ENCODE measurements around a stretch of chr21.

DNA sequence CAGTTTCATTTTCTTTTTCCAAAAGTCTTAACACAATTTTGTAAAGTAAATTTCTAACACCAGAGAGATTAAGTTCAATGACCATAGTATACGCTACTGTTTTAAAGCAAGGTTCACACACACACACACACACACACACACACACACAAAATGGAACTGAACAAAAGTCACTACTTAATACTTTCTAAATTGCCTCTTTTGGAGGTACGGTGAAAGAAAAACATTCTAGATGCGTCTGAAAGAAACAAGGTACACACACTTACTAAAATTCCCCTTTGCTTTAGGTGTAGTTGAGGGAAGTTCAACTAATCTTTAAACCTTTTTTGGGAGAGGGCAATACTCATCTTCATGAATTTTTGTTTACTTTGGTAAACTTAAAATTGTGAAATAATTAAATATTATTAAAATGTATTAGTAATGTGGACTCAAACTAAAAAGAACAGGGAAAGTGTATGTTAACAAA lies 30.0 kb downstream of the C21orf91 start:
- PRO-cap, result no peak

DNA sequence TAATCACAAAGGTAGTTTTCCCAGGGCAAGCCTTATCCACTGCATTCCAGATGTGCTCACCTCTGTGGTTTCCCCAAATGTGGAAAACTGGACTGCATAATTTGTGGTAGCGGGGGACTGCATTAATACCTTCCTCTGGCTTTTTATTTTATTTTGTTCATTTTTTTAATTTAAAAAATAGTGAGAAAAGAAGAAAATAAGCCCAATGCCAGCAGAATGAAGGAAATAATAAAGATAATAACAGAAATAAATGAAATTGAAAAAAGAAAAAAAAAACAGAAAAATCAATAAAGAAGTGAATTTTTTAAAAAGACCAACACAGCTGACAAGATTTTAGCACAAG lies 941.6 kb upstream of the TMPRSS15 start:
- PRO-cap, result no peak

- PRO-cap, result no peak
Observed at GRCh38 chr21:21200045-21200606, 201.9 kb downstream of the NCAM2 start.

GRCh38 chr21:25421104-25422027 lies 185.9 kb downstream of the MRPL39 start:
- PRO-cap, result no peak

- PRO-cap, result no peak
Observed at GRCh38 chr21:25637758-25638068, 1.3 kb upstream of the JAM2 start.

DNA sequence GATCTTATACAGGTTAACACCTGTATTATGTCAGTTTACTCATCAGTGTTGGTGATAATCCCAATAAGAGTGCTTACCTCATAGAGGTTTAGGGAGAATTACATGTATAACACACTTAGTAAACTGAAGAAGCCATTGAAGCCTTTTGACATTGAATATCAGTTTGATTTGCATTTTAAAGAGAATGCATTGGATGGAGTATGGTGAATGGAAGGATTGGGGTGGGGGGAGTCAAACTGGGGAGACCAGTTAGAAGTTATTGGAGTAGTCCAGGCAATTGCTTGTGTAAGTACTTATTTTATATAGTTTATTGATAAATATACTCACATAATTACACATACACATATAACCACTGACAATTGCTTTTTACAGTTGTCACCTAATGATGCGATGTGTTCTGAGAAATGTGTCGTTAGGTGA lies 6.2 kb downstream of the JAM2 start:
- PRO-cap, result unidirectional peak, plus-strand start at position 183 of the sequence

- PRO-cap, result no peak
Observed at GRCh38 chr21:25790120-25790765, 55.5 kb downstream of the GABPA start.

DNA sequence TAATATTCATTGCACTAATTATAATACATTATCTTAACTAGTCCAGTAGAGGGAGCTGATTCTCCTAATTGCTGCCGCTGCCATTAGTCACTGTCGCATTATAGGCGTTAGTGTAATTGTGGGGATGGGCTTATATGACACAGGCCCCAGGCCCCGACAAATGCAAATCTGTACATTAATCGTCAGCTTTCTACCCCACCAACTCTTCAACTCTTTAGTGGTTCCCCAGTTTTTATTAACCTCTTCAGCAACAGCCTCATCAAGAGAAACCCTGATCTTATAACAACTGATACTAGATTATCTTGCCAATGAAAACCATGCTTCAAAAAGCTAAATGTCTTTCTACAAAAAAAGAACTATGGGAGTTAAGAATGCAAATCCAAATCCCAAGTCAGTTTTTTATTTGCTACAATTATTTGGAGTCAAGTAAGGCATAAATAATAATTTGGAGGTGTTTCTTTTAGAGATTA lies 161.1 kb downstream of the GABPA start:
- PRO-cap, result no peak

DNA sequence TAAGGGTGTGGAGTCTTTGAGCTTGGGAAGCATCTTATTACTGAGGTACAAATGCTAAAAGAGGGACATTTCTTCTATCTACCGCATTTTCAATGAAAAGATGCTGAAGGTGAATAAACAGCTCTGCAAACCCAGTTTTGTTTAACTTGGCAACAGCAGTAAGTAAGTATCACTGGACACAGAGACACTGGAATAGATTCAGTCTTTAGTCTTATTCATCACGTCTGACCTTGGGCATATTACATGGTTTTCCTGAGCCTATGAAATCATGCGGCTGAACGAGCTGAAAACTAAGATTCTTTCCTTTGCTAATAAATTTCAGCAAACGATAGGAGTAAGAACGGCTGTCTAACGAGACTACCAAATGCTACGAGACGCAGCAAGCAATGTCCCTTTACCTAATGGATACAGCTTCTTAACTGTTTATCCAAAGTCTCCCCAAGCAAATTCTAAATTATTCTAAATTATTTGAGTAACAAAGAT lies 207.4 kb downstream of the GABPA start:
- PRO-cap, result no peak

DNA sequence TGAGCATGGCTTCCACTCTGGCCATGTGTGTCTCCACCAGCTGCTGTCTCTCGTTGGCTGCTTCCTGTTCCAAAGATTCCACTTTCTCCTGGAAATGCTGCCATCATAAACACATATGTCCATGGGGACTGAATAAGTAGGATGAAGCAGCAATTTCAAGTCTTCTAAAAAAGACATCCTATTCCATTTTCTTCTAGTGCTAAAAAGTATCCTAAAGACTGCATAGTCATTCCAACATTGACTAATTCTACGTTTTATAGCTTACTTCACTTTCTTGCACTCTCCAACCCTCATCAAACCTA lies 195.5 kb downstream of the APP start:
- PRO-cap, result no peak

GRCh38 chr21:26070948-26071607 lies 99.5 kb downstream of the APP start:
- PRO-cap, result no peak

DNA sequence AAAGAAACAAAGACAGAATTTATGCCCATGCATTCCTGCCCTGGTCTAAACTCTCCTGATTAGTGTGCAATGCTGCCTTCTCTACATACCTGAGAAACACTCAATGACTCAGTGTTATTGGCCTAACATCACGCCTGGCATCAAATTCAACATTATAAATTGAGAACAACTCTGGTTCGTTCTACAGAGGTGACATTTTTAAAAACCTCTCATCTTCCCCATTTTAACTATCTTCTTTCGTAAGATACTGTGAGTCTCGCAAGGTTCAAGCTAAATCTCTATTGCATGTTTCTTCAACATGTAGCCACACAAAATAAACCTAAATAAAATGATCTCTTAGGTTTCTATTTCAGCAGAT lies 5.1 kb downstream of the APP start:
- PRO-cap, result no peak

GRCh38 chr21:26389833-26390419 lies 183.2 kb downstream of the CYYR1 start:
- PRO-cap, result no peak

DNA sequence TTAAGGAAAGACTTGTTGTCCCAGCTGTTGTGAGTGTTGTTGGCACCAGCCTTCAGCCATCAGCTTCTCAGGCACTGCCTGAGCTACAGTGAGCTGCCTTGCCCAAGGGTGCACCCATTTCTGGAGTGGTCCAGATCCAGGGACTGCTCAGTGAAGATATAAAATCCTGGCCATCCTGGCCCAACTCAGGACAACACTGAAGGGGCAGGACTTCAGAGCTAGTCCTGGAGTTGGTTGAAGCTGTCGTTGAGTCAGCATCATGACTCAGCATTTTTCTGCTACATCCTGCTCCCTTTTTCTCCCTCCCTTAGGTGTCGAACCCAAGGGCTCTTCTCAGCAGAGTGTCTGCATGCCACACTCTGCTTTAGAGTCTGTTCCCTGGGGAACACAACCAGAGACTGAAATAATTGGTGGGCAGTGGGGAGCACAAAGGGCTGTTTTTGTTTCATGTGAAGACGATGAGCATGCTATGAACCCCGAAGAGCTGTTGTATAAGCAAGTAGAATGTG lies 167.4 kb downstream of the CYYR1 start:
- PRO-cap, result no peak

- PRO-cap, result no peak
Observed at GRCh38 chr21:26846399-26846964, 1.3 kb upstream of the ADAMTS1 start.

GRCh38 chr21:26928680-26929081 lies 38.2 kb downstream of the ADAMTS5 start:
- PRO-cap, result no peak

DNA sequence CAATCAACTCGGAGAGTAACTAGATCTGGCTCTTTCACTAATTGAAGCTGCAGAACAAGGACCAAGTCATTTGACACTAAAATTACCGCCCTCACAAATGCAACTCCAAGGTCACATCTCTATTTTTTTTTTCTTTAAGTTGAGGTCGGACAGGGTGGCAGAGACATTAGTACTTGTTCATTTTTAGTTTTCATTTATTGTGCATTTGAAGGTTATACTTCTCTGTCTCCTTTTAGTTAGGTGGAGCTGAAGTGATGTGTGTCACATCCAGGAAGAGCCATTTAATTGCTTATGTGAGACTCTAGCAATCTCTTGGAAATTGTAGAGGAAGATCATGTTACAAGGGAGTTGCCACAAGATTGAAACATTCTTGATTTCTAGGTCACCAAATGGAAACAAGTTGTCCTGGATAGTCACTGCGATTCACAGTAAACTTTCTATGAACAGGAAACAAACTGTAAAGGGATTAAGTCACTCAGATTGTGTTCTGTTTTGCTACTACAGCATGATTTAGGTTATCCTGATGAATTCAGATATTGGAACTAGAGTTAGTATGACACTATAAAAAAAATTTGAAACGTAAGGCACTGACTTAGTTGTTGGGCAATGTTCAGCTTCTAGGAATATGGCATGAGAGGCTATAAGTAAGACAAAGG lies 138.2 kb upstream of the ADAMTS5 start:
- PRO-cap, result no peak

DNA sequence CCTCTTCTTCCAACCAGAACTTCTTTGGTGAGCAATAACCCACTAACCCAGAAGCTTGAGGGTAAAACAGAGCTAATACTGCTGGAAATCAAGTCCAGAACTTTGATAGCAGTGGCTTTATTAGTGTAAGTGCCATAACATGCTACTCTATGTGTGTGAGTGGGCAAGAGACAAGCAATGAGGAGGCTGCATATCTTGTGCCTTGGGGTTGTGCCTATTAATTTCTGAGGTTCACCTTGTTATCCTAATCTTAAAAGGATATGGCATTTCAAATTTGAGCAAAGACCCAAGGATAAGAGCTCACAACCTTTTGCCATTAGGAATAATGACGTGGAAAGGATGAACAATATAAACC lies 481.5 kb upstream of the ADAMTS5 start:
- PRO-cap, result no peak

- PRO-cap, result no peak
Observed at GRCh38 chr21:27813747-27814136, 846.9 kb upstream of the ADAMTS5 start.

DNA sequence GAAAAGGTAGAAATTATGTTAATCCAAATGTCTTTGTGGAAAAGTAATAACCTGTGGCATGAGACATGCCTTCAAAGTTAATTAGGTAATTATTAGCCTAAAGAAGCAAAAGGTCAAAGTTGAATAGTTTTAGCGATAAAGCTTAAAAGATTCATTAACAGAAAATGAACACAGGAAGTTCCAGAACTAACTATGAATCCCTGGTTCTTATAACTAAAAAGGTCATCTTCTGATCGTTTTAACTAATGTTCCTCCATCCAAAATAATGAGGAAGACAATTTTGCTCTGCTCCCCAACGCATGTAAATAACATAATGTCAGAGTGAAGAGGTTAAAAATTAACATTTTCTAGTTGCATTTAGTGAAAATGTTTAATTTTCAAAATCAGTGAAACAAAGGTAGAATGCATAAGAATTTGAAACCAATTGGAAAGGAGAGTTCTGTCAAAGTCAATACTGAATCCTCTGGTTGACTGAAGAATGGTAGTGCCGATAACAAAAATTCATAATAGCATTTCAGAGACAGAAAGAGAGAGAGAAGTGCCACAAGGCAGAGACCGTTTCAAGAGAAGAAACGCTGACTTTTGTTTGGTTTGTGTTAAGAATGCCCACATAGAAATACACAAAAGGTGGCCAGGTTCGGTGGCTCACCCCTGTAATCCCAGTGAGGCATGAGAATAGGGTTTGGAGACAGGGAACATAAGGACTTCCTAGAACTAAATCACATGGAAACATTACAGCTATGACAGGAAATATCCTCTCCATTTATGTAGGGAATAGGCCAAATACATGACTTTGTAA lies 508.8 kb downstream of the N6AMT1 start:
- PRO-cap, result no peak

Measured in neutrophil (primary cell).